ENCODE measurements around a stretch of chr2.

GRCh38 chr2:12725196-12726079, 8.7 kb downstream of the TRIB2 start:
- PRO-cap: no peak

DNA sequence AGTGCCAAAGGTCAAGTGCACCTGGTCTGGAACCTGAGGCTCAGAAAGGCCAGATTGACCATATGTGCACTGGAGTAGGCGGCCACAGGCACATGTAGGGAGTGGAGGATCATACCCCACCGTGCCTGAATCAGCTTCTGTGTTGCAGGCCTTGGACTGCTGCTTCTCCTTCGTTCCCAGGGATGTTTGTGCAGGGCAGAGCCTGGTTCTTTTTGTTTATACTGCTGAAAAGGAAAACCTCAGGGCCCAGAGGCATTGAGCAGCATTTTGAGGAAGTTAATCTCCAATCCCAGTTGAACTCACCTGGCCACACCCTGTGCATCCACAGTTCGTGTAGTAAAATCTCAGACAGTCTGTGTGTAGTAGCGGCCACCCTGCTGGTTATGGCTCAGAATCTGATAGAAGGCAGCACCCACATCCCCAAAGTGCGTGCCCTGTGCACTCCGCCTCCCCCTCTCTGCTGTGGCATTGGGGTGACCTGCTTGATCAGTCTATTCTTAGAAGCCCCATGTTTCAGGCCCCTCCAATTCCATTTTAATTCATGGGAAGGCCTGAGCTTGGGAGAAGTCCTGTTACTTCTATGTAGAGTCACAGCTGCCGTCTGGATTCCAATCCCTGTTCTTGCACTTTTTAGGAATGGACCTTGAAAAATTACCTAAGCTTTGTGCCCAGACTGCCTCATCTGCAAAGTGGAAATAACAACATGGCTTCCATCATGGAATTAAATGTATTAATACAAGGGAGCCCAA, 10.9 kb downstream of the TRIB2 start:
- PRO-cap: no peak

DNA sequence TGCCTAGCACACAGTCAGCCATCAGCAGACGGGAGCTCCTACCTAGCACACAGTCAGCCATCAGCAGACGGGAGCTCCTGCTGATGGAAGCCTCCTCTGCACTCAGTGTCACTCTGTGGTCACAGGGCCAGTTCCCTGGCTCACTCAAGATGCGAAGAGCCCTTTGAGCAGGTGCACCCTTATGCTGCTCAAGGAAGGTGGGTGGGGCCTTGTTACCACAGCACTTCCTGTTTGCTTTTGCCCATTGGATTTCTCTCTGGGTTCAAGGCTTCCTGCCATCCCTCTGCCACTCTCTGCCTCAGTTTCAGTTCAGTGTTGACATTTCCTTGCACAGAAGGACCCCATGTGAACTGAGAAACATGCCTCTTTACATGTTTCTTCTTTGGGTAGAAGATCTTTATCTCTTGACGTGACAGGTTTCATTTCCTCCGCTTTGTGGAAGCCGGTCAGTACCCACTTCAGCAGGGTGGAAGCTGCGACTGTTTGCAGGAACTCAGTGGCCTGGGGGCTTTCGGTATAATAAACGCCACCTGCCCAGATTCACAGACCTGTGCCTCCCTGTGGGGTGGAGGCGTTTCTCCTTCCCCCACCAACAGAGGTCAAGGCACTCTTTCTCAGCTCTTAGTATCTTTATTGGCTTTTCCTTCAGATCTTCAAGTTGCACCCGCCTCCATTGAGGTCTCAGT, 11.6 kb downstream of the TRIB2 start:
- PRO-cap: no peak

DNA sequence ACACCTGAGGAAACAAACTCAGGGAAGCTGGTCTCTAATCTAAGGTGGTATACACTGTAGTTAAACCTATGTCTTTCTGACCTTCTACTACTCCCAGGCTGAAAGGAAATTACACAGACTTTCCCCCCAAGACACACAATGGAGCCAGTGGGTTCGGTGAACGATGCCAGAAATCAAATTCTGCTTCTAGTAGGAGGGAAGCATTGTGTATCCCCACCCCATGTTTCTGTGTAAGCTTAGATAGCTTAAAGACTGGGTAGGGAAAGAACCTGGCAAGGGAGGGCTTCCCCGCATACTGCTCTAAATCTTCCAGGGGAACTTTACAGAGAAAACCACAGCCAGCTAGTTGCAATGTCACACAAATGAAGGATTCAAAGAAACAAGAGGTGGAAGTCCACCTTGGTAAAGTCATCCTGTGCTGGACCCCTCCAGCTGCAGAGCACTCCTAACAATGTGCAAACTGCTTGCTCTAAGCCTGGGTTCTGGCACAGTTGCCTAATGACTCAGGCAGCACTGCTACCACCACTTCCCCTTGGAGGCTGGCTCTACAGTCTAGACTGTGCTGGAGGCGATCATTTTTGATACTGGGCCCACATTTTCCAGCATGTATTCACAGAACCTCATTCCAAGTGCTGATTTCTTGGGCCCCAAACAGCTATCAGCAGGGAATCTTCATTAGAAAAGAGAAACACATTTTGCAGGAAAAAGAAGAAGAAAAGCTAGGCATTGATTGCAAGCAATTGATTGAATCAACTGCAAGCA, 47.5 kb downstream of the TRIB2 start:
- PRO-cap: no peak

DNA sequence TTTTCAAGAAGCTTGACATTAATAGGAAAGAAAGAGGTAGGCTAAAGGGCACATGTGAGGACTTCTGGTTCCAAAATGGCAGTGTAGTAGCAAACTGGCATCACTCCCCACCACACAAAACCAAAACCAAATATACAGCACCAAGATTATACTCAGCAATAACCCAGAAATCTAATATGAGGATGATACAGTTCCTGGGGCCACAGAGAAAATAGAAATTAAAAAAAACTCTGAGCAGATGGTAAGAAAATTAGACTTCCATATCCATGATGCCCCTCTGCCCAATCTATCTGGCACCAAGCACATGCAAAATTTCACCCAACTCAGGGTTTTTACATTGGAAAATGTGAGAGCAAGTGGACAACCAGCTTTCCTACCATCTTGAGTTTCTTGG, 206.5 kb downstream of the LRATD1 start:
- PRO-cap: no peak

DNA sequence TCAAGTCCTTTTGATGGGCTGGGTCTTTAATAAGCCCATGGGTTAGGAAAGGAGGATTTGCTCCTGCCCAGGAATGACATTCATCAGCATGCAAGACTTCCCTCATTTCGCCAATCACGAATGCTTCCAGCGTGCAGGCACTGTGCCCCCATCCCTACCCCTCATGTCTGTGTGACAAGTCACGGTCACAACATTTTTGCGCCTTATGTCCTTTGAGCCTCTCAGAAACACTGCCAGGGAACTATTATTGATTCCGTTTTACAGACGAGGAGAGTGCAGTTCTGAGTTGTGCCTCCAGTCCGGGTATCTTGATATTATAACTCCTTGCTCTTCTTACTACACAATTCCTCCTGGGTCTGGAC, 101.9 kb upstream of the MYCN start:
- PRO-cap: no peak

DNA sequence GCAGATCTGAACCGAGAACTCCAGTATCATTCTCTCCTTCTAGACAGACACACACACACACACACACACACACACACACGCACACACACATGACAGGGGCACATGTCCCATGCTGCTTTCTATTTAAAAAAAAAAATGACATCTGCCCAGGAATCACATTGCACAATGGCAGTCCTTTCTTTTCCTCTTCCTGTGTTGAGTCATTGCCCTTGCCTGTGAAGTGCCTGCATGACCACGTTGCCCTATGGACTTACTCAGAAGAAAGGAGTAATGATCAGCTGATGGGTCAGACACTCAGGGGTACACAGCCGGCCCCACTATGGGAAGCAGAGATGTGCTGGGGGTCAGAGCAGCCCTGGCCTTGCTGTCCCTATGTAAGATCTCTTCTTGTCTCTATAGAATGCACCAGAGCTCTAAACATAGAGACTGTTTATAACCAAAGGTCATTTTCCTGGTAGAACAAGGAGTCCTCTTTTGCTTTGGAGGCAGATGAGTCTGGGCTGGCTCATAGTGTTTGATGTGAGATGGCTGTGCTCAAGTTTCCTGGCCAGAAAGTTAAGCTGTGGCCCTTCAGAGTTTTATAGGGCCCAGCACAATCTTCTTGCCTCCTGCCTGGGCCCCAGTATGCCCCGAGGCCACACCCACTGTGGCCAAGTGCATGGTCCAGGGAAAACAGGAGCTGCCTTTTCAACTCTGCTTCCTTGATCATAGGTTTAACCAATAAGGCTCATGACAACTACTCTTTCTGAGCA, 66.0 kb downstream of the MYCN start:
- PRO-cap: no peak

DNA sequence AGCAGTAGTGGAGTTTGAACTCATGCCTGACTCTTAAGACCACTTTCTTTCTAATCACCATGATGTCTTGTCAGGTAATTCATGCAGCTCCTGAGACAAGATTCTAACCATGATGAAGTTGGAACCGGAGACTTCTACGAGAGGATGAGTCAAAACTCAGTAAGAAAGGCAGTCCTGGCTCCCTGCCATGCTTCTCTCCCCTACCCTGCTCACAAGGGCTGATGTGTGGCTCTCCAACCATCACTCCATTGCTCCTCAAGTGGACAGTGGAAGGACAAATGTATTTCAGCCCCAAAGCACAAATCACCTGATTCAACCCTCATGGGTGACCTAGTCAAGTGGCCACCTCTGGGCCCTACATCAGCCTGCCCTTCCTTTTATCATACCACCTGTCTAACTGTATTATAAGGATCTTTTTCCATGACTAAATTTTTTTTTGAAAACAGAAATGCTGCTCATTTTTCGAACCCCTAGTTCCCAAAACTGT, 3.1 kb downstream of the CYRIA start:
- PRO-cap: no peak

- PRO-cap: no peak
Observed at GRCh38 chr2:16712904-16713440, 47.3 kb upstream of the CYRIA start.

DNA sequence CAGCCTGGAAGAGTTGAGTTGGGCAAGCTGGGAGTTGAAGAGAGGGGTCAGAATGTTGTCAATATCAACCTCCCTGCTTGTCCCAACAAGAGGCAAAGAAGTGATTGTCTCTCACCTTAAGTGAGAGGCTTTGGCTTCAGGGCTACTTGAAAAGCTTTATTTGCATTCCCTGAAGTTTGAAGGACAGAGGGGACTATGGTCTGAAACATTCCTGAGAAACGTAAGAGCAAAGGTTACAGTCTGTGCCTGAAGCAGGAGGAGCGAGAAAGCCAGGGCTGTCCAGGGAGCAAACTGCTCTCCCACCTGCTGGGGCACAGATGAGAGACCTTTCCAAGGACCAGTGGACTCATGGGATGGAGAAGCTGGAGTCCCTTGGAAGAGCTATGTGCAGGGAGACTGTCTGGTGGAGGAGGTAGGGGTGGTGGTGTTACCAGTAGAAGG, 97.7 kb upstream of the CYRIA start:
- PRO-cap: no peak

DNA sequence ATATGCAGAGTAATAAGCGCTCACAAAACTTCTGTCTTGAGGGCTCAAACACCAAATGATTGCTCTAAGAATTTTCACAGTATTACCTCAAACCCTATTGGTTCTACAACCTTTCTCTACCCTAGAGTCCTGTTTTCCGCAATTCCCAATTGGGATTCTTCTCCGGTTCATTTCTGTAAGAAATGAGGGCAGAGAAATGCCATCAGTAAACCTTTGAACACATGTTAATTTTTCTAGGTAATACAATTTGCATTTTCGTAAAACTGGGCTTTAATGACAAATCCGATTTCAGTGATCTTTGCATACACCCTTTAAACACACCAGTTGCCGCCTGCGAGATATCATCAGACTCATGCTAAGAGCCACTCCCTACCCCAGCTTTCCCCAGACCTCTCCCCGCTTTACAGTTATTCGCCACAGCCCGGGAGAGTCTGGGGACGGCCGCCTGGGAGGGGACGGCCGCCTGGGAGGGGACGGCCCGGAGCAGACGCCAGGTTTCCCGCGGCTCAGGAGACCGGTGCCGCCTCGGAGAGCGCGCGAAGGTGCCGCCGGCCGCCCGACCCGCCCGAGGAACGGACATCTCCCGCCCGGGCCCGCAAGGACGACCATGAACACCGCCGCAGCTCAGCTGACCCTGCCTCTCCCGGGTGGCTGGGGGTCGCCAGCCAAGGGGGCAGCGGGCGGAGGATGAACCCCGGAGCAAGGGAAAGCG, 562 bp downstream of the SMC6 start:
- PRO-cap: bidirectional peak, plus-strand start at position 512 of the sequence, minus-strand start at position 433 of the sequence

DNA sequence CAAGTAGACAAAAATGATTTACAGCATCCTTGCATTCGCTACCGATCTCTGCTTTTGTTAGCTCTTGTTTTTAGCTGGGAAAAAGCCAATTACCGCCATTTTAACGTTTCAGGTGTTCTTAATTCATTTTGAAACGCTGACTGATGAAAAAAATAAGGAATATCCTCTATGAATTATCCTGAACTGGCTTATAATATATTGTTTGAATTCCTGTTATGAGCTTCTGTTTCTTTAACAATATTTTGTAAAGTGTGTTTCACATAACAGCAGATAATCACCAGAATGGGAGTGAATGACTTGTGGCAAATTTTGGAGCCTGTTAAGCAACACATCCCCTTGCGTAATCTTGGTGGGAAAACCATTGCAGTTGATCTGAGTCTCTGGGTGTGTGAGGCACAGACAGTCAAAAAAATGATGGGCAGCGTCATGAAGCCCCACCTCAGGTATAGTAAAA, 5.8 kb downstream of the GEN1 start:
- PRO-cap: no peak

DNA sequence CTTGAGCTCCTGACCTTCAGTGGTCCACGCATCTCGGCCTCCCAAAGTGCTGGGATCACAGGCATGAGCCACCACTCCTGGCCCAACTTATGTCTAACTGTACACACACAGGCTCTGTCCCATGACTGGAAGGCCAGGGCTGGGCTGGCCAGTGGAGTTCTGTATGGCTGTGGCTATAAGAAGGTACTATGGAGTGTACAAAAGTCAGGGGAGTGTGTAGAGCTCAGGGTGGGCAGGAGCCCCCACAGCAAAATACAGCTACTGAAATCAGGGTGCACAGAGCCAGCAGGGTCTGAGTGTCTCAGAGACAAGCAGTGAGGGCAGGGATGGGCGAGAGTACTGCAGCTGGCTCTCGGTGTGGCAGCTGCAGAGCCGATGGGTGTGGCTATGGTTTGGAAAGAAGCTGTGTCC, 10.5 kb upstream of the MSGN1 start:
- PRO-cap: no peak

DNA sequence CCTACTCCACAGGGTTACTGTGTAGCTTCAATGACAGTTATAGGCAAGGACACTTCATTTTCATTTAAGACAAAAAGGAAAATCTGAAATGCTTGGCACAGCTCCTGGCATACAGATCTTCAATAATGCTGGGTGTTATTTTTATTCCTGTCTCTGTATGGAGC, 1.1 kb downstream of the RDH14 start:
- PRO-cap: bidirectional peak, plus-strand start outside the sequence, minus-strand start at position 115 of the sequence

GRCh38 chr2:19540610-19541235, 182.3 kb upstream of the OSR1 start:
- PRO-cap: no peak

DNA sequence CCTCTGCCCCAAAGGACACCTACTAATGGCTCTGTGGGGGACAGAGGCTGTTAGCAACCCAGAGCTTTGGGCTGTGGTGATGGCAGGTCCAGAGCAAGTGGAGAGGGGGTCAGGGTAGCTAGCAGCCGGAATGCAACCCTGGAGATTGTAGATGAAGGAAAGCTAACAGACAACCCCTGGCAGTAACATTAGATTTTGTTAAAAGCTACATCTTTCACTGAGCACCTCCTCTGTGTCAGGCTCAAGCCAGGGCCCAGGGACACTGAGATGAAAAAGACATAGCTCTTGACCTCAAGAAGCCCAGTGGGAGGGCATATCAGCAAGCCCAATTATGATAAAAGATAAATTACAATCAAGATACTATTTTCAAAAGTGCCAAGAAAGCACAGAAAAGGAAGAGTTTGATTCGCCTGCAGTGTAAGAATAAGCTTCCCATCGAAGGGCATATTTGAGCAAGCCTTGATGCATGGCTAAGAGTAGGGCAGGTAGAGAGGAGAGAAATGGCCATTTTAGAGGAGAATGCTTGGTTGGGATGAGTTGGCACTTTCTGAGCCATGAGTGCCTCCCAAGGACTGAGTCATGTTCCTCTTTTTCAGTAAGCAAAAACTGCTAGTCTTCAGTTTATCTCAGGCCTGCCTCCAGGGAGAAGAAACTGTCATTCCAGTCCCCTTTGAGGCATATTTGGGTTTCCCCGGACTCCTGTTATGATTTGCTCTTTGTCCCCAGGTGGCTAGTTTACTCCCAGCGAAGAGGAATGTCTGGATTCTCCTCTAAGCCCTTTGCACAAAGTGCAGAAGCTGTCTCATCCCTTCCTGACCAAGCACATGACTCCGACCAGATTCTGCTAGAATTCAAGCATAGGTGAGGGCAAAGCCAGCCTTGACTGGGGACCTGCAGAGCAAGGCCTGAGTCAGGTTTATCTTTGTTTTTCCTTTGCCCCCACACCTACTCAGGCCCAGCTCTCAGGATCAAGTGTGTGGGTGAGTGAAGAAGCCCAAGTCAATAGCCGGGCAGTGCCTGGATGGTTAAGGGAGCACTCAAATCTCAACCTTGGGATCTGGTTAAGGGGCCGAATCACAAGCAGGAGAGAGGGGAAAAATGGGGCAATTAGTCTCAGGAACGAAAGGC, 115.4 kb downstream of the TTC32 start:
- PRO-cap: no peak

GRCh38 chr2:19868582-19869699, 32.8 kb downstream of the TTC32 start:
- PRO-cap: unidirectional peak, plus-strand start at chr2:19868888

- PRO-cap: no peak
Observed at GRCh38 chr2:19899841-19900372, 1.9 kb downstream of the TTC32 start.

GRCh38 chr2:19962687-19963490, 27.0 kb downstream of the WDR35 start:
- PRO-cap: no peak

DNA sequence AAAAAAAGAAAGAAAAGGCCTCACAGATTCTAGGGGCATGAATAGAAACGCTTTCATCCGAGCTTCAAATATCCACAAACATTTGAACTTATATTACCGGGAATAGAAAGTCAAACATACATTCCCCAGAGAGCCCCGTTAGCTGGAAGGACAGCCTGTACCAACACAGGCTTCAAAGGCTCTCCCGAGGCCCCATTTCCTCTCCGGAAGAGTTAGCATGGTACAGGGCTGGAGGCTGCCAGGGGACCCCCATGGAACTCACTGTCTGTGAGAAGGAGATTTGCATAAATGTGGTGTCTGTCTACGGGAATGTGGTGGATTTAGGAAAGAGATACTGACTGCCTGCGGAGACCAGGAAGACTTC, 678 bp upstream of the MATN3 start:
- PRO-cap: no peak

Data from penis (tissue), 1 donor.